ENCODE measurements around a stretch of chr11.

GRCh38 chr11:126426133-126426560 lies 70.7 kb downstream of the ST3GAL4 start:
- PRO-cap: no peak
- RRBS: no CpG with 5 or more reads among the region's 2 CpGs

GRCh38 chr11:126655568-126656404 lies 300.3 kb downstream of the ST3GAL4 start:
- PRO-cap: no peak
- RRBS: no CpG with 5 or more reads among the region's 9 CpGs

DNA sequence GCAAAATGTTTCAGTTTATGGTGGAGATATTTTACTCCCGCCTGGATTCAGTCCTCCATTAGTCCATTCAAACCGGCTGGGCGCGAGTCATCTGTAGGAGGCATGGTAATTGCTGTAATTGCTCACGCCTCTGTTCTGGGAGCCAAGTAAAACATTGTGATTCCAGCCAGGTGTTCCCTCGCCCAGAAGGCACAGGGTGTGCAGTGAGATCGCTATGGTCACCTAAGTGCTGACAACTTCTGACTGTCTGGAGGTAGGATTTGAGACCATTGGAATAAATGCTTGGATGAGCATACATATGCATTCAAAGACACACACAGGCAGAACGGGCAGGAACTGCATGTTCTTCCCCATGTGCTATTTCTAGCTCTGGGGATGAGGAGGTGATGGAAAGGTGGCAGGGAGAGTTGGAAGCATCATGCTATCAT lies 627.7 kb upstream of the KIRREL3 start:
- PRO-cap: no peak
- RRBS: no CpG with 5 or more reads among the region's 8 CpGs

DNA sequence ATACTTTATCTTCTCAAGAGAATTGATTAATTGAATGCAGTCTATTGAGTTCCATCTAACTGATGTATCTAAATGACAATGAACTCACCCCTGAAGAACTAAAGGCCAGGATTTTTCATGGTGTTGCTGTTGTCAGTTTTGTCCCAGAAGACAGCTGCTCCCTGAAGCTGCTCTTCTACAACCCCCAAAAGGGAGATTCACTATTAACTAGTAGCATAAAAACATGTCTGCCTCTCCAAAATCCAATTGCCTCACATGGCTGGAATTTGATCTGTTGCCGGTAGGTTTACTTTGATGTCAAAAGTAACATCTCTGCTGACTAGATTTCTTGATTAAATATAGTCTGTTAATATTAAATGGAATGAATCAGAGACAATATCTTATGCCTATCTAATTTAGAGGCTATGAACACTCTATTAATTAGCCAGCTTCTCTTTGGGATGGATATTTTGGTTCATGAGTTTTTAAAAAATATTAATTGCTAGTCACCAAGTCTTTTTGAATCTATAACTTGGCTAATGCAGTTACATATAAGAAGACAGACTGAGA lies 425.4 kb downstream of the ETS1 start:
- PRO-cap: no peak
- RRBS: no CpG with 5 or more reads among the region's 1 CpG

- PRO-cap: no peak
- RRBS: no CpG with 5 or more reads among the region's 2 CpGs
These were observed 379.7 kb downstream of the ETS1 start for GRCh38 chr11:128207723-128208021.

GRCh38 chr11:128298247-128298664 lies 289.1 kb downstream of the ETS1 start:
- PRO-cap: no peak
- RRBS: no CpG with 5 or more reads among the region's 2 CpGs

DNA sequence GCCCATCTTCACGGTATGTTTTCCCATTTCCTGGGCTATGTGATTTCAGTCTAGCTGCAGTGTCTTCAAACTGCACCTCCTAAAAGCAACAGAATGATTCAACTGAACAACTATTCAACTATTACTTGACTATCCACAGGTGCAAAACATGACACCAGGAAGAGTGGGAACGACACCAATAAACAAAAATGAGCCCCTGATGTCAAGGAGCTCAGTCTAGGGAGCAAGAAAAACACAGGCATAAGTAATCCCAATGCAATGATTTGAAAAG lies 285.7 kb downstream of the ETS1 start:
- PRO-cap: no peak
- RRBS: no CpG with 5 or more reads among the region's 2 CpGs

GRCh38 chr11:128459267-128459715 lies 128.1 kb downstream of the ETS1 start:
- PRO-cap: no peak
- RRBS: no CpG with 5 or more reads among the region's 3 CpGs

DNA sequence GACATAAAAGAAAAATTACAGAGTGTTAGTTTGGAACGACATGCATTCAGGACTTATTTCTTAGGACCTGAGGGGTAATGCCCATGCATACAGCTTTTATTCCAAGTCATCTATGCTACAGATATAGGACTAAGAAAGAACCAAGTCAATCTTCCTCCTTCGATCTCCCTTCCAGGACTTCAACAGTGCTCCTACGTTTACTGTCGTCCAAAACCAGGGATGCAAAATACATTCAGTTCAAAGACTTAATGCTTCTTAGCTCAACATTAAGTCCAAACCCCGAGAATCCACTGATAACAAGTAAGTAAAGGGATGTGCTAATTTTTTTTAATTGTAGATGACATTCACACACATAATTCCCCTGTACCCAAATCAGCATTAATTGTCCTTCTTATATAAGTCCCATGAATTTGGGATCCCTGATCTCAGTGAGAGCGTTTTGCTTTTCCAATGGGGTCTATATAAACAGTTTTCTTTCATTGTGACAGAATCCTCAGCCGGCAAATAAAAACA lies 126.1 kb downstream of the ETS1 start:
- PRO-cap: no peak
- RRBS: no CpG with 5 or more reads among the region's 7 CpGs

GRCh38 chr11:128504352-128505060 lies 82.9 kb downstream of the ETS1 start:
- PRO-cap: no peak
- RRBS: no CpG with 5 or more reads among the region's 3 CpGs

- PRO-cap: no peak
- RRBS: no CpG with 5 or more reads among the region's 3 CpGs
These were observed 64.3 kb downstream of the ETS1 start for GRCh38 chr11:128523058-128523497.

DNA sequence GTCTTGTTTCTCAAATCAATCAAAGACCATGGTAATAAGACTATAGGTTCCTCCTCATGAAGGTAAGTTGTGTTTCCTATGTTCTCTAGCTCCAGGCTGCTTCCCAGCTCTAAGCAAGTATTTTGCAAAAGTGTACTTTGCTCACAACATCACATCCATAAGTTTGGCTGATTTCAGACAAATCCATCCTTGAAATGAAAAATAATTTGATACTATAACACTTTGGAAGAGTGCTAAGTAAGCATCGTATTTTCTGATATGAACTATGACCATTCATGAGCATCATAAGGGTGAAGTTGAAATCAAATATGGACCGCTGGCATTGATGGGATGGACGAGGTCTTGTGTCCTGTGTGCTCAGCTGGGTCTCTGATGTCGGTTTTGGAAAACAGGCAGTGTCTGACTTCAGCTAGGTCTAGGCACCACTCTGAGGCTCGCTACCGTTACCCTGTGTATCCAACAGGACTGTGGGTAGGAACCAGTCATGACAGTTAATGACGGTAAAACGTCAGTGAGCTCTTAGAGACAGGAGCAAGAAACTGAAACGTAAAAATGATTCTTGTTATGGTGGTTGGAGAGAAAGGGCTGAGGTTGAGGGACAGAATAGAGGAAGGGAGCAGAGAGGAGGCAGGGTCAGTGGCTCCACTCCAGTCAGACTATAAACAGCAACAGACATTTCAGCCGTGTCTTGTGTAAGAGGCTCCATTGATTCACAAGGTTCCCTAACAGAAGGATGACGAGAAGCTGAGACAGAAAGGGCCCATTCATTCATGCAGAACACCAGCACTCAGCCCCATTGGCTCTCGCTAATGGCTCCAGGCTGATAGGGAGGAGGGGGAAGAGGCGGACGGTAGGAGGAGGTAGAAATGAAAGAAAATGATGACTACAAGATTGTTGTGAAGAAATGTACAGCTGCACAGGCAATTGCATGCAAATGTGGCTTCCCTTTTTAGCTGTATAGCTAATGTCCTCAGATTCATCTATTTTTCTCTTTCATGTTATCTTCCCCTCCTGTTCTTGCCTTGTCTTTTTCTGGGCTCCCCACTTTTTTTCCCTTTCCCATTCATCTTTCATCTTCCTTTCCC lies 34.6 kb downstream of the ETS1 start:
- PRO-cap: no peak
- RRBS: no CpG with 5 or more reads among the region's 14 CpGs

GRCh38 chr11:128604478-128605051 lies 17.2 kb upstream of the ETS1 start:
- PRO-cap: no peak
- RRBS: no CpG with 5 or more reads among the region's 4 CpGs

DNA sequence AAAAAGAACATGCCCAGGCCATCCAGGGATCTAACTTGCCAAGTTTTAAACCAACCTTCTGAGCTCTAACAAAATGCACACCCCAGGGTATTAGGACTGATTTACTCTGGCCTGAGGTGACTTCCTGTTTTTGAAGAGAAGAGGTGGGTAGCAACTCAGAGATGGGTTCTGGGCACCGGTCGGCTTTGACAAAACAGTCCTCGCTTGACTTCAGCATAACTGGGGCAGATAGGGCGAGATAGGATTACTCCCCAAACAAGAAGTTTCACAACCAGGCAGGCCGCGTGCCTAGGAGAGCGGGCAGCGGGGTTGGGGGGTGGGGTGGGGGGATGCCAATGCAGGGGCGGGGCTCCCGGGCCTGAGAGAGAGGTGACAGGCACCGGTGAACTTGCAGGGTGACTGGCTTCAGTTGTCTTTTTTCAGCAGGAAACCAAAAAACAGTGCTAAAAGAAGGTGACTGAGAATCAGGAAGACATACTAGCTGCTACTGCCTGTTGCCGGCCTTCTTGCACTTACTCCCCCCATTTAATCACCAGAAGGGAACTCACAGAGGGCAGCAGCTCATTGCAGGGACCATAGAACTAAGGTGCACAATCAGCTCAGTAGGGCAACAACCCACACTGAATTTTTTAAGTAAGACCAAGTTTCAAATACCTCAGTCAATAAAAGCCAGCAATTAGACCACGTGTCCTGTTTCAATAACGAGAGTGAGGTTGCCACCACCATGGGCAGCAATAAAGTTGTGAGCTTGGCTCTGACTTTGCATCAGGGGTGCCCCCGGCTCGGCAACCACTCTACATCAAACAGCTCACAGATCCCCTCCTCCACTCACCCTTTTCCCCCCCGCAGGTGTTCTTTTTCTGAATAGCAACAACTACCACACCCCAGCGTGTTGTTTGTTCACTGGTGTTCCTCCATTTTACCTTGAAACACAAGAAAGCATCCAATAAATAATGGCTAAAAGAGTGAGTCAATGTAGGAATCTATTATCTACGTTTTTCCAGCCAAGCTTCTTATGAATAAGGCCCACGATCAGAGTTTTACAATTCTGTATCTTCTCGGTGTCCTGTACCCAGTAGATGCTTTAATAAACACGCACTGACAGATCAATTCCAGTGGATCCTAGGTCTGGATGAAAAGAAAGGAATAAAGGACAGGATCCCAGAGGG lies 37.2 kb upstream of the ETS1 start:
- PRO-cap: unidirectional peak, plus-strand start at position 446 of the sequence
- RRBS: 7% methylated on average over 2 of the region's 22 CpGs

GRCh38 chr11:128709367-128710059 lies 15.6 kb downstream of the FLI1 start:
- PRO-cap: no peak
- RRBS: no CpG with 5 or more reads among the region's 6 CpGs

GRCh38 chr11:128720315-128721128 lies 26.6 kb downstream of the FLI1 start:
- PRO-cap: bidirectional peak, plus-strand start at chr11:128720742, minus-strand start at chr11:128720634
- RRBS: 35% methylated on average over 8 of the region's 22 CpGs

- PRO-cap: no peak
- RRBS: no CpG with 5 or more reads among the region's 13 CpGs
These were observed 35.2 kb downstream of the FLI1 start for GRCh38 chr11:128728863-128729645.

DNA sequence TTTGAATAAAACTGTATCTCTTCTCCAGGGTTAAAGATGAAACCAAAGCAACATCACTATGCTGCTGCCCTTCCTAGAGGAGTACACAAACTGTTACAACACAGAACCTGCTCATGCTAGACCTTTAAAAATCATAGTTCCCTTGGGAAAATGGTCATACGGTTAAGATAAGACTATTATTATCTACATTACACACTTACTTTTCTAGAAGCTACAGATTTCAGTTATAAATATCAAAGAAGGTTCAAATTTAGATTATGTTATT lies 78.7 kb upstream of the TP53AIP1 start:
- PRO-cap: no peak
- RRBS: no CpG with 5 or more reads among the region's 1 CpG

DNA sequence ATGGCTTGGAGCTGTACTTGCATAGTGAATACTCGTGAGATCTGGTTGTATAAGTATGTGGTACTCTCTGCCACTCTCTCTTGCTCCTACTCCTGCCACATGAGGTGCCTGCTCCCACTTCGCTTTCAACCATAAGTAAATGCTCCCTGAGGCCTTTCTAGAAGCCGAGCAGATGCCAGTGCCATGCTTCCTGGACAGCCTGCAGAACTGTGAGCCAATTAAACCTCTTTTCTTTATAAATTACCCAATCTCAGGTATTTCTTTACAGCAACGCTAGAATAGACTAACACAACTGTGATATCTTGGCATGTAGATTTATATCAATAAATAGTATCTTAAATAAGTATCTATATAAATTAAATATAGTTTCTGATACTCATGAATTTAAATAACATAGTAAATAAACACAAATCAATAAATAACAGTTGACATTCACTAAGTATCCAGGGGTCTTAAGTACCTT lies 88.2 kb upstream of the TP53AIP1 start:
- PRO-cap: no peak
- RRBS: no CpG with 5 or more reads among the region's 4 CpGs

GRCh38 chr11:129239754-129240332 lies 47.7 kb upstream of the ARHGAP32 start:
- PRO-cap: no peak
- RRBS: no CpG with 5 or more reads among the region's 6 CpGs